Type B pancreatic cell (in vitro differentiated cells): Measurements from ENCODE around the gene KRTAP10-12.

DNA sequence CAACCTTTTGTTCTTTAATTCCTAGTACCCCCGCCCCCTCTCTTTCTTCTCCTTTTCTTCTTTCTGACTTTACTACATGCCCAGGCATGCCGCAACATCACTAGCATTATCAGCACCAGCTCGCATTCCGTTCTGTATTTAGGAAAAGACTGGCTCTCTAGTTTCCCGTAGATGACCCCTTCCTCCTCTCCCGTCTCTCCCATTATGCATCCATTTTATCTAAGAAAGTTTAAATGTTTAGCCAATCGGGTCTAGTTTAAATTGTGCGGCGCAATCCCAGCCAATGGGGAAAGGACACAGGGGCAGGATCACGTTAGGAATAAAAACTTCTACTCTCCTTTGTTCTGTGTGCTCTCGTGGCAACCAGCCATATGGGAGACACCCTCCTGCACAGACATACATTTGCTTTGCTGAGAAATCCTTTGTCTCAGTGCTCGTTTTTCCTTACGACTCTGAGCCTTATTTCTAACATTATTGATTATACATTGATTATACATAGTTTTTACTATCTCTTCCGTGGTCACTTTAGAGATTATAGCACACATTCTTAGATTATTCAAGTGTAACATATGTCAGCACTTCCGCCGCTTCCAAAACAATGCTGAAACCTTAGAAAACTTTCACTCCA is 2.2 kb upstream of the KRTAP10-7 start:
- PRO-cap, result no peak

- PRO-cap, result no peak
These were observed 1.3 kb downstream of the KRTAP12-3 start for GRCh38 chr21:44659112-44659447.

DNA sequence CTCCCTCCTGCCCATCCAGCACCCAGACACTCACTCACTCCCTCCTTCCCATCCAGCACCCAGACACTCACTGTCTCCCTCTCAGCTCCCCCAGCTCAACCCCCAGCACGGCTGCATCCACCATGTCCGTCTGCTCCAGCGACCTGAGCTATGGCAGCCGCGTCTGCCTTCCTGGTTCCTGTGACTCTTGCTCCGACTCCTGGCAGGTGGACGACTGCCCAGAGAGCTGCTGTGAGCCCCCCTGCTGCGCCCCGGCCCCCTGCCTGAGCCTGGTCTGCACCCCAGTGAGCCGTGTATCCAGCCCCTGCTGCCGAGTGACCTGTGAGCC is at the start of gene KRTAP10-12:
TSS of gene KRTAP10-12 (plus strand) at position 93 of the 328 bp plus-strand sequence.
- PRO-cap, result no peak

DNA sequence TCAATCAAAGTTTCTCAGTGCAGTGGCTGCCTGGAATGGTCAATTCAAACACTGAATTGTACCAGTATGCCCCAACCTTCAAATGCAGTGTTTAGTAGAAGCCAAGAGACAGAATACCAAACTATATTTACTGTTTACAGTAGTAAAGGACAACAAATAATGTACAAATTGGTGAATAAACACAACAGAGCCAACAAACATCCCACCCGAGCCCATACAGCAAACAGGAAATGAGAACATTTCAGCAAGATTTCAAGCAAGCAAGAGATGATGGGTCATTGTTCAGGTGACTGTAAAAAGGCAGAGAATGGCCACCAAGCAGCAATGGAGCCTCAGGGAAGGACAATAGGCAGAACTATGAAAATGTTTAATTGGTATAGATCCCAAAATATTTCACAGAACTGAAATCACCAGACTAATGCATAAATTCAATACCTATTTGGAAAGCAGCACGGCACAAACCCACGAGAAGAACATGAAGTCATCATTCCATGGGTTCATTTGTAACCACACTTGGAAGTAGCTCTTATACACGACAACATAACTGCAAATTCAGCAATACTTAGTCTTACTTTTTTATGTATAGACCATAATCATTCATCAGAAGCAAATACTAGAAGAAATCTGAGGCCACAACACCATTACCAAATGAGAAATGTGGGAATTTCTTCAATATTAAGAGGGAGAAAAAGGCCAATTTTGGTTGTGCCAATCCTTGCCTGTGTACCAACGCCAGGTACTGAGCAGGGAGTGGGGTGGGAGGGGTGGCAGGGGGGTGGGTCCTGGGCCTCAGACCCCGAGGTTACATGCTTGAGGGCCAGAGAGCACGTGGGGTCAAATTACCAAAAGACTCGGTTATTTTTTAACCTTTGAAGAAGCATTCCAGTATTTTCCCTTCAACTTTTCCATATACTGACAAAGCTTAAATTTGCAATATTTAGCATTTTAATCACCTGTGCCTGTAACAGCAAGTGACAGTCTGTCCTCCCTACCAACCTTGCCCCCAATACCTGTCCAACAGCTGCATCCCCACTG is 4.2 kb upstream of the UBE2G2 start:
- PRO-cap, result no peak

GRCh38 chr21:44845479-44846724 is 27.6 kb downstream of the PTTG1IP start:
- PRO-cap, result no peak

- PRO-cap, result no peak
These were observed 24.0 kb downstream of the PTTG1IP start for GRCh38 chr21:44849373-44850088.

DNA sequence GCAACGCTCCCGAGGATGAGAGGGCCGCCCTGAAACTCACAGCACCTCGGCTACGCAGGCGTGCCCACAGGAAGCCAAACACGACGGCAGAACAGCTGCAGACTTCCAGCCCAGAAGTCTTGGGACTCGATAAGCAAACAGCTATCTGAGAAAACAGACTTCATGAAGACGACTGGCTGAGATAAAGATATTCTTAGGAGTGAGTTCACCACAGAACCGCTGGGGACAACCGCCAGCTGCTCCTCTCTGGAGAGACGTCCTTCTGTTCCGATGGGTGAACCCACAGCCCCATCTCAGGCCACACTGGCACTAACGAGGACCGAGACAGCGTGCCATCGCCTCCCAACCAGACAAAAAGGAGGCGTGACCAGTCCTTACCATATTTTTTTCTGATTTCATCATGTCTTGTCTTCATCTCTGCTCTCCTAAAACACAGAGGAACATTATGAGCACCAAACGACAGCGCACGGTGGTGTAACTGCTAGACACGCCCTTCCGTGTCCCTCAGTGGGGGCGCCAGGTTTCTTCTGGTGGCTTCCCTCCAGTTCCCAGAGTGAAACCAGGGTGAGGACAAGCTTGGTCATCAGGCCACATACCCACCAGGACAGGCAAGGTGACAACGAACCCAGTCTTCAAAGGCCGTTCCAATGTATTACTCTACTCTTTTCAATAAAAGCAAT is 18.5 kb downstream of the PTTG1IP start:
- PRO-cap, result no peak

DNA sequence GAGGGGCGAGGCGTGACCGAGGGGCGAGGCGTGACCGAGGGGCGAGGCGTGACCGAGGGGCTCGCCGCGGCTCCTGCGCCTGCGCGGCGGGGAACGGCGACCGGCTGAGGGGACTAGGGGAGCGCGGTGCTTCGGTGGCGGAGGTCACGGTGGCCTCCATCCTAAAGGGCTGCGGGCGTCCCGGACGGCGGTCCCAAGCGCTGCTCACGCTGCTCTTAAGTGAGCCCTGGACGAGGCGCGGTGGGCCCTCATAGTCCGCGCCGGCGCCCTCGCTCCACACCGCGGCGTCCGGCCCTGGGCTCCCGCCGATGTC is 421 bp upstream of the PTTG1IP start:
- PRO-cap, result bidirectional peak, plus-strand start at position 89 of the sequence, minus-strand start outside the sequence; bidirectional peak, plus-strand start at position 251 of the sequence, minus-strand start at position 192 of the sequence

- PRO-cap, result no peak
These were observed 5.1 kb upstream of the PTTG1IP start for GRCh38 chr21:44878504-44879085.

DNA sequence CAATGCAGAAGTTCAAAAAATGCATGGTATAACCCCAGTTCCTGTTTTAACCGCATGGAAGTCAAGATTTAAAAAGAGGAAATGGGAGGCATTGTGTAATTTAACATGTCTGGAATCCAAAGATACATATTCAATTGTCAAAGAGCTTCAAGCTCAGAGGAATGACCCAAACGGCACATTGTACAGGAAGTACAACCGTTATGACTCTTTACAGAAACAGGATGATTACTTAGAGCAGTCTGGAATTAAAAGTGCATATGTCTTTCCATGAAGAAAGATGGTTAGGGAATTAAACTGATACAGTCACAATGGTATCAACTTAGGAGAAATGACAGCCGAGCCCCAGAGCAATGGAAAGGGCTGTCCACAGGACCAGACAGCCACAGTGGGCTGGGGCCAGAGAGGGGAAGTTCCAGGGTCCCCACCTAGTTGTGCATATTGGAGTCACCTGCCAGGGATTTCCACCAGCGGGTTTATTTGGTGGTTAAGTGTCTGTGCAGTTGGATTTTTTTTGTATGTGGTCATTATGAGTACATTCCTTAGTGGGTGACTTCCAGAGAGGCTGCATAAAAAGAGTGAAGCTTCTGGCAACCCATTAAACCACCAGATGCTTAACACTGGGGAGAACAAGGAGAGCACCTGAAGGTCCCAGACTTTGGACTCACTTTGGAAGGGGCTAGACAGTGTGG is 7.6 kb upstream of the PTTG1IP start:
- PRO-cap, result no peak

GRCh38 chr21:44907919-44908391 is 12.7 kb downstream of the ITGB2 start:
- PRO-cap, result no peak

DNA sequence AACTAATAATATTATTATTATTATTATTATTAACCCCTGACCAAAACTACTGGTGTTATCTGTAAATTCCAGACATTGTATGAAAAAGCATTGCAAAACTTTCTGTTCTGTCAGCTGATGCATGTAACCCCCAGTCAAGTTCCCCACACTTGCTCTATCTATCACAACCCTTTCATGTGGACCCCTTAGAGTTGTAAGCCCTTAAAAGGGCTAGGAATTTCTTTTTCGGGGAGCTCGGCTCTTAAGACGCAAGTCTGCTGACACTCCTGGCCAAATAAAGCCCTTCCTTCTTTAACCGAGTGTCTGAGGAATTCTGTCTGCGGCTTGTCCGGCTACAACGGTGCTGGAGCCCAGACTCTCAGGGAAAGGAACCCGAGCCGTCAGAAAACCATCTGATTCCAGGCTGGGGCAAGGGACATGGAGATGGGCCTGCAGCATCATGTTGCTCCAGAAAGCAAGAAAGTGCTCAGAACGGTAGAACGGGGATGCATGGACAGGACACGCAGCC is 12.3 kb downstream of the ITGB2 start:
- PRO-cap, result no peak

DNA sequence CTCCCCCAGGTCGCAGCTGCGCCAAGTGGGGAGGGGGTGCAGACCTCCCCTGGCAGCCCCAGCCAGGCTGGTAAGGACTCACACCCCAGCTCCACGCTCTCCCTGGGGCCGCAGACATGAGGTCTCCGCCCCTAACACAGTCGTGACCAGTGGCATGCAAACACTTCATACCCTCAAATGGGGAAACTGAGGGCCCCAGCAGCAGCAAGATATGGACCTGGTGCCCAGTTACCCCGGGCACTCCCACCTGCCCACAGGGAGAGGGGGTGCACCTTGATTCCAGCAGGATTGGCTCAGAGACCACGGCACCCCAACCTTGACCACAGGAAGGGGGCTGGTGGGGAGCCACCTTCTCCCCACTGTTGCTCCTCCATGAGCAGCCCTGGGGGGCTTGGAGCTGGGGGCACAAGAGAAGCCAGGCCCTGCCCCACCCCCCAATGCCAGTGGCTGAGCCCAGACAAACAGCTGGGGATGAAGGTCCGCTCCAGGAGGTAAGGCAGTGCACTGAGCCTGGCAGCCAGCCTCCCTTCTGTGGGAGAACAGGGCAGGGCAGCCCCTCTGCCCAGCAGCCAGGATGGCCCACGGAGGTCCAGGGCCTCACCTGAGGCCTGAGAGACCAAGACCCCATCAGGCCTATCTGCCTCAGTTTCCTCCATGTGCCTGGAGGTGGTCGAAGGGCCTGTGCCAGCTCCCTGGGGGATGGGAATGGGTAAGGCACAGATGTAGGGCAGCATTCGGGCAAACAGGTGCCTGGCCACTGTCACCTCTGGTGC is 7.3 kb downstream of the ITGB2 start:
- PRO-cap, result no peak

- PRO-cap, result no peak
These were observed 30.1 kb downstream of the SLX9 start for GRCh38 chr21:44969761-44970525.

DNA sequence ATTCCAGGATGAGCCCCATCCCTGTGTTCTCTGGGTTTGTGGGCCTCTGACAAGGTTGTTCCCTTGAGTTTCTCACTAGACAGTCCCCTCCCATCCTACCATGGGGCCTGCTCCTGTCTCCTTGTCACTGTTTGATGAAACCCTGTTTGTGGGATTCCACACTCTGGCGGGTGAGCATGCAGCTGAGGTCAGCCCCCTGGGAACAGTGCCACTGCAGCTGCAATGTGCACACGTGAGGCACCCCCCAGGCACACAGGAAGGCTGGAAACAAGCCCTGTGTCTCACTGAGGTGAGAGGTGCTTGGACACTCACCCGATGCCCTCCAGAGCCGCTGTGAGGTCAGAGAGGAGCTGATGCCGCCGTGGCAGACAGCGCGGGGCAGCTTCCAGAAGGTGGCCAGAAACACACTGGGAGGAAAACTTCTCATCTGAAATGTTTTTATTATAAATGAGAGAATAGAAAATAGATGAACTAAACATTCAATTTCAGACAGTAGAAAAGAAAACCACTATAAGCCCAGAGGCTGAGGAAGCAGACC is 49.7 kb downstream of the SLX9 start:
- PRO-cap, result no peak

DNA sequence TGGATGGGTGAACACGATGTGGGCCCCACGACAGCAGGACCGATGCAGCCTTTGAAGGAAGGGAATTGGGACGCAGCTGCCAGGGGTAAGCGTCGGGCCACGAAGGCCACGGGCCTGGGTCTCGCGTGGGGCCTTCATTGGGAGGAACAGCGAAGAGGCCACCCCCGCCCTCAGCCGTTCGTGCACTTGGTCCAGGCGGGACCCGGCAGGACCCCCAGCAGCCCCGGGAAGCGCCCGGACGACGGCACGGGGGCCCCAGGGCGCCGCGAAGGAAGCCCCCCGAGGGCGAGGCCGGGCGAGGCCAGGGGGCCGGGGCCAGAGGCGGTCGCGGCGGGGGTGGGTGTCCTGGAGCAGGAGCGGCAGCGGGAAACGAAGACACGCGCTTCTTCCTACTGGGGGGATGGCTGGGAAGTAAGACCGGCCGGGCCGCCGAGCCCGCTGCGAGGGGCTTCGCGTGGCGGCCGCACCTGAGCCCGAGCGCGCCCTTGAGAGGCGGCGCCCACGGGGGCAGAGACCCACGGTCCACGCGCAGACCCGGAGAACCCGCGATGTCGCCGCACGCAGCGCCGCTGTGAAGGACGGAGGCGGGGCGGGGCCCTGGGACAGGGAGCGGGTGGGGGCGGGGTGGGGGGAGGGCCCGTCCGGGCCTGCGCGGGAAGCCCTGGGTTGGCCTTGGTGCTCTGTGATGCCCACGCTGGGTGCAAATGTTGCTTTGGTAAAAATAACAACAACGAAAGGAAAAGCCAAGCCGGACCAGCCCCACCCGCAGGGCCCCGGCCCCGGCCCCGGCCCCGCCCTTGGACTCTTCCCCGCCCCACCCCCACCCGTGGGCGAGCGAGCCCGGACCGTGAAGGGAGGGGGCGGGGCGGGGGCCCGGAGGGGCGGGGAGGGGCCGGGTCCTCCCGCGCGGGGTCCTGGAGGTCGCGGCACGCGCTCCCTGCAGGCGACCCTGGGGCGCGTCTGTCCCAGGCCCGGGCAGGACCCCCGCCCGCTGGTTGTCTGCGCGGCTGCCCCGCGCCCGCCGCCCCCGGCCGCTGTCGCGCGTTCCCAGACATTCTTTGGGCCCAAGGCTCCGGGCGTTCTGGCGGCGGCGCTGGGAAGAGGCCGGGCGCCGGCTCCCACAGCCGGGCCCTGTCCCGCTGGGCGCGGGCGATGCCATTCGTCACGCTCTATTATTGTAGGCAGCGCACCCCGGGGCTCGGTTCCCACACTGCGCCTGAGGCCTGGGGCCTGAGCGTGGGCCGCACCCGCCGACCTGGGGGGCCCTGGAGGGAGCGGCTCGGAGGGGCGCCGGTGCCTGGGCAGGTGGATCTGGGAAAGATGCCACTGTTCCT is 55.8 kb upstream of the ADARB1 start:
- PRO-cap, result no peak

GRCh38 chr21:45031461-45032190 is 42.8 kb upstream of the ADARB1 start:
- PRO-cap, result no peak

- PRO-cap, result no peak
These were observed 24.1 kb upstream of the ADARB1 start for GRCh38 chr21:45050023-45051023.

DNA sequence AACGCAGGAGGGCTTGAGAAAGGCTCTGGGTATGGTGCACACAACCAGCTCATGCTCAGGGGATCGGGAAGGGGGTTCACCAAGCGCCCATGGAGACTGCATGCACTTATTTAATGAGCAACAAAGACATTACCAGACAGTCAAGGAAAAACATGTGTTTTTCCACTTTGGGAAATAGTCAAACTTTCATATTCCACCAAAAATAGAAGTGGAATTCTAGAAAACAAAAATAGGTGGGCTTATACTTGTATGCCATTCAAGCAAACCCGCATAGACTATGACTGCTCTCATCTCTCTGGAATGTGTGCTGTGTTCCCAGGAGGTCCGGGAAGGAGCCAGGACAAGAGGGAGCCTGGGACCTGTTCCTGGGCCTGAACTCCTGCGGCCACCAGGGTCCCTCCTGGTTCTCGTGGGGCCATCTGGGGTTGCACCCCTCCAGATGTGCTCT is 9.9 kb upstream of the ADARB1 start:
- PRO-cap, result no peak

GRCh38 chr21:45159092-45159468 is 84.7 kb downstream of the ADARB1 start:
- PRO-cap, result no peak